Measurements from ENCODE around the gene RRAS2.

DNA sequence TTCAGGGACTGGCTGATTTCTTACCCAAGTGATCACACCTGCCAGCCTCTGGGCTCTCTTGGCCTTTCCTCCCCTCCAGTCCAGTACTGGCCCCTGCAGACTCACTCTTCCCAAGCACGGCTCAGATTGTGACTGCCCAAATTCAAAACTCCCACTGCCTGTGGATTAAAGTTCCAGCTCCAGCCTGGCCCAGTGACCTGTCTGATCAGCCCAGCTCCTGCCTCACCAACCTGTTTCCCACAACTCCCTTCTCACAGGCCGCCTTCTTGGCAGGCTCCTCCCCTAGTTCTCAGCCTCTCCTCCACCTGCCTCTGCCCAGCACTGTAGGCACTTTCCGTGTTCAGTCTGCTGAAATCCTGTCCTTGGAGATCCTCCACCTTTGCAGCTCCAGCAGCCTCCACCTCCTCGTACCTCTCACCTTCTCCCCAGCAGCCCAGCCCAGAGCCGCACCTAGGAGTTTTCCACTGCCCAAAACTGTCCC is 68.6 kb downstream of the MICAL2 start:
- PRO-cap, 2 experiments = no peak in any of the 2 experiments

GRCh38 chr11:12379816-12381052 is 2.9 kb downstream of the PARVA start:
- PRO-cap, 2 experiments = no peak in any of the 2 experiments

- PRO-cap, 2 experiments = peak in 1 of 2 experiments; most common minus-strand start chr11:12674010 (in 1)
These were observed 484 bp upstream of the TEAD1 start for GRCh38 chr11:12673662-12674212.

- PRO-cap, 2 experiments = peak in 1 of 2 experiments; most common minus-strand start chr11:12680392 (in 1)
These were observed 6.4 kb downstream of the TEAD1 start for GRCh38 chr11:12680272-12681350.

DNA sequence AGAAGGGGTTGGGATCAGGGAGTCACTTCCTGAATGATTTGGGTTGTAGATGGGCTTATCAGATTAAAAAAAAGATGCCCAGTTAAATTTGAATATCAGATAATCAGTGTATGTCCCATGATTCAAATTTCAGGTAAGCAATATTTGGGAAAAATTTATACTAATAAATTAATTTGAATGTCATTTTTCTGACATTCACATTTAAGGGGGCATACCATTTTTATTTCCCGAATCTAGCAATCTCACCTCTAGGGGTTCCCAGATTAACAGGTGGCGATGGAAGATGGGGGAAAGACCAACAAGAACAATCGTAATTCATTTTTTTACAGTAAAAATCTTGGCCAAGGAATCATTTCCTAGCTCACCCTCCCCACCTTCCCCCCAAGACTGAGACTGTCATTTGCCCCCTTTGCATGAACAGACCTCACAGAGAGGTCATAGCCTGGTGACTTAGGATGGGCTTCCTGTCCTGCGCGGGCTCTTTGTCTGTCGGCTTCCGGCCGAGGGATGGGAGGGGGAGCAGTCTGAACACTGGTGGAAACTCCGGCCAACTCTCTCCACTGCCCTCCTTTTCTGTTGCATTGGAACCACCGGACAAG is 41.5 kb downstream of the TEAD1 start:
- PRO-cap, 2 experiments = no peak in any of the 2 experiments

DNA sequence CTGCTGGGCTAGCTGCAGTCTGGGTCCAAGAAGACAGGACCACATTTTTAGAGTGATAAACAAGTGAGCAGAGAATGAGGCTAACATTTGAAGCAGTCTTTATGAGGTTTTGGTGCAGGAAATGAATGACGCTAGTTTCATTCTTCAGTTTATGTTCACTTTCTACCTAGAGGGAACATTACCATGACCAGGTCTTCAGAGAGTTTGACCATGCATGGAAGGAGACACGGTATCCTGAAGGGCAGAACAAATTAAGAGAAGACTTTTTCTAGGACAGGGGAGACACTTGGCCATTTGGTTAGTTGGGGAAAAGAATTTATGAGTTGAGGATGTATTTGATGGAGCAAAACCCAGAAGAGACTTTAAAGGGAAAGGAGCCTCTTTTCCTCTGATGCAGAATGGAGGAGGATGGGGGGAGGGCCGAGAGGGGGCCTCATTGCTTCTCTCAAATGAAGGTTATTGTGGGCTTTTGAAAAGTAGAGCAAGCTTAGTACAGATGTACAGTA is 97.9 kb downstream of the TEAD1 start:
- PRO-cap, 2 experiments = no peak in any of the 2 experiments

GRCh38 chr11:12773876-12774881 is 100.0 kb downstream of the TEAD1 start:
- PRO-cap, 2 experiments = no peak in any of the 2 experiments

DNA sequence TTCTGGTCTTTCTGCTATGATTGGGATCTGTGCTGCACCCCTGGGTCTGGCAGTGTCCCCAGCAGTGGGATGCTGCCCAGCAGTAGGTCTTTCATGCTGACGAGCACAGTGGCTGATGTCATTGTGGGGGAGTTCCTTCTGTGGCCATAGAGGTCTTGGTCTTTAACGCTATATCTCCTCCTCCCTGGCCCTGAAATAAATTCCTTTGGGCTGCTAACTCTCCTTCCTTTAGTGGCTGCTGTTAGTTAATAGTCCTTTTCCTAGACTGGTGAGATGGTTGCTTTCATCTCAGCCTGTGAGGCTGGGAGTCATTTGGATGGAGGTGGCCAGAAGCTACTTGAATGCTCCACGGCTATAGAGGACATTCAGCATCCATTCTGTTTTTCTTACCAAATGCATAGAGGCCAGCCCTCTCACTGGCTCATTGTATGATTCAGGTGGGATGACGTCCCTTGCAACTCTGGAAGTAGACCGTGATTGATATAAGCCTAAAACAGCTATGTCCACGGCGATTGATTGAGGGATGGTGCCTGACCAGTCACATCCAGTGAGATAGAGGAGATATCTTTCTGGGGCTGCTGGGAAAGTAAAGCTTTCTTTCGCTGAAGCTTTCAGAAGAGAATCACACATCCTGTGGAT is 136.5 kb downstream of the TEAD1 start:
- PRO-cap, 2 experiments = no peak in any of the 2 experiments

- PRO-cap, 2 experiments = no peak in any of the 2 experiments
These were observed 154.0 kb downstream of the TEAD1 start for GRCh38 chr11:12827734-12829108.

GRCh38 chr11:13010880-13011636 is 1.9 kb downstream of the RASSF10 start:
- PRO-cap, 2 experiments = peak in 1 of 2 experiments; most common plus-strand start chr11:13011168 (in 1)

DNA sequence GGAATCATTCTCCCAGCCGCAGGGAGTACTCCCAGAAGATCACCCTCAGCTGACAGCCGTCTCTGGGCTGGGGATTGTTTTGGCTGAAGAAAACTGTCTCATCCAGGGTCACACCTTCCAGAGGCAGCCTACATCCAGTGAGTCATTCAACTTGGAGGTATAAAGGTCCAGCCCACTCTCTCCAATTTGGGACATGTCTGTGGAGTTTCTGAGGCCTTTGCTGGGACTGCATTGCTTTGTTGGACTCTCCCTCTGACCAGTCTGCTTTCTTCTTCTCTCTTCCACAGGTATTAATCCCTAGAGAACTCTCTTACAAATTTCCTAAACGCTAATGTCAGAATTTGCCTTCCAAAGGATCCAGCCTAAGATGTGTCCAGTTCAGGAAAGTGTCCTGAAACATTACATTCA is 42.2 kb downstream of the RASSF10 start:
- PRO-cap, 2 experiments = no peak in any of the 2 experiments

DNA sequence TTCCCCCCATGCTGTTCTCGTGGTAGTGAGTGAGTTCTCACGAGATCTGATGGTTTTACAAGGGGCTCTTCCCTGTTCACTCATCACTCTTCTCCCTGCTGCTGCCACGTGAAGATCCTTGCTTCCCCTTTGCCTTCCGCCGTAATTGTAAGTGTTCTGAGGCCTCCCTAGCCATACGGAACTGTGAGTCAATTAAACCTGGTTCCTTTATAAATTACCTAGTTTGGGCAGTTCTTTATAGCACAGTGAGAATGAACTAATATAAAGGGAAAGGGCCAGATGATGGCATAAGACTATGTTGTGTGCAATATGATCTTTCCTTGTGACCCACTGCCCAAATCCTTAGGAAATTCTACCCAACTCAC is 118.9 kb downstream of the FAR1 start:
- PRO-cap, 2 experiments = no peak in any of the 2 experiments

DNA sequence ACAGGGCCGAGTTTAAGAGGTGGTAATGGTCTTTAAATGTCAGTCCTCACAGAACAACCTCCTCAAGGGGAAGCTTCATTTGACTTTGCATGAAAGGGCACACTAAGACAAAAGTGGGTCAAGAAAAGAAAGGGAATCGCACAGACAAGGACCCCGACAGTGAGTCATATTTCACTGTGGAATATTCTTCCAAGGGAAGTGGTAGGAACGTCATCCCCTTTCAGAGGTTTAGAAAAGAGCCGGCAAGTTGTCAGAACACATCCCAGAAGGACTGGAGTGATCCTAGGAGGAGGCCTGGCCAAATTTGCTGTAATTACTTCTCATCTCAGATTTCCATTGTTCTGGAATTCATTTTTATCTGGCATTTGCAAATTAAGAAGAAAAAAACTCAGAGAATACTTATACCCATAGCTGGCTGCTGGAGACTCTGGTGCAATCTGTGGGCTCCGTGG is 20.9 kb downstream of the SPON1 start:
- PRO-cap, 2 experiments = peak in 1 of 2 experiments; most common plus-strand start position 265 of the sequence (in 1)

- PRO-cap, 2 experiments = no peak in any of the 2 experiments
These were observed 64.4 kb downstream of the SPON1 start for GRCh38 chr11:14026869-14027307.

GRCh38 chr11:14340529-14341445 is 18.2 kb downstream of the RRAS2 start:
- PRO-cap, 2 experiments = no peak in any of the 2 experiments

DNA sequence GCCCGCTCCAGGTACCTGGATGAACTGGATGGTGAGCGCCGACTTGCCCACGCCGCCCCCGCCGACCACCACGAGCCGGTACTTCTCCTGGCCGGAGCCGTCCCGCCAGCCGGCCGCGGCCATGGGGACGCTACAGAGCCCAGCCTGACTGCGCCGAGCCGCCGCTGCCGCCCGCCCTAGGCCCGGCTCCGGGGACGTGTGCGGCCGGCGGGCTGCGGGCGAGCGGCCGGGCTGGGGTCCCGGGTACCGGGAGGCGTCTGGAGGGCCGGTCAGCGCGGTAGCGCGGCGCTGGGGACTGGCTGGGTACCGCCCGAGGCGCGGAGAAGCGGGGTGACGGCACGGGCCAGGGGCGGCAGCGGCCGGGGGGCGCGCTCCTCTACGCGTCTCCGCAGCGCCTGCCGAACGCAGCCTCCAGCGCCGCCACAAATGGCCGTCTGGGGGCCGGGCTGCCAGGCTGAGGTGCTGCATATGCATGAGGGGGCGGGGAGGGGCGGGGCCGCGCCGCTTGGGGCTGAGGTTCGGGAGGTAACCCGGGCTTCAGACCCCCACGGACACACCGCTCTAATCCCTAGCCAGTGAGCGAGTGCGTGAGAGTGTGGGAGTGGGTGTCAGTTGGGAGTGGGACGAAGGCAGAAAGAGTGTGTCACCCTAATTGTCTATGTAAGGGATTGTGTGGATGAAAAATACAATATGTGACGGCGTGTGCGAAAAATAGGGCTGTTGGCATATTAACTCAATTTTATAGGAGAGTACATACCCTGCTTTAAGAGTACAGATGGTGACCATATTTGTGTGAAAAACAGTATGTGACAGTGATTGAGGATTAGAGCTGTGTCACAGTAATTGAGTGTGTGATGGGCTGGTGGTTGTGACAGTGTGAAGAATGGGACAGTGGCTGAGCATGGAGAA is at the start of gene RRAS2:
RRAS2 (minus strand) TSS at position 436 of the 909 bp plus-strand sequence.
- PRO-cap, 2 experiments = peak in 2 of 2 experiments; most common plus-strand start position 496 of the sequence (in 1); most common minus-strand start position 427 of the sequence (in 1)

GRCh38 chr11:14480711-14481194 is 18.9 kb downstream of the COPB1 start:
- PRO-cap, 2 experiments = no peak in any of the 2 experiments

GRCh38 chr11:14484987-14485502 is 14.6 kb downstream of the COPB1 start:
- PRO-cap, 2 experiments = no peak in any of the 2 experiments

- PRO-cap, 2 experiments = peak in 1 of 2 experiments; most common plus-strand start chr11:14578756 (in 1)
These were observed 58.2 kb upstream of the PSMA1 start for GRCh38 chr11:14578325-14578939.

- PRO-cap, 2 experiments = no peak in any of the 2 experiments
These were observed 17.9 kb upstream of the PDE3B start for GRCh38 chr11:14625384-14626362.